Measurements from ENCODE around the genes H3C14, H2AC21, SF3B4, ANP32E and CA14.

DNA sequence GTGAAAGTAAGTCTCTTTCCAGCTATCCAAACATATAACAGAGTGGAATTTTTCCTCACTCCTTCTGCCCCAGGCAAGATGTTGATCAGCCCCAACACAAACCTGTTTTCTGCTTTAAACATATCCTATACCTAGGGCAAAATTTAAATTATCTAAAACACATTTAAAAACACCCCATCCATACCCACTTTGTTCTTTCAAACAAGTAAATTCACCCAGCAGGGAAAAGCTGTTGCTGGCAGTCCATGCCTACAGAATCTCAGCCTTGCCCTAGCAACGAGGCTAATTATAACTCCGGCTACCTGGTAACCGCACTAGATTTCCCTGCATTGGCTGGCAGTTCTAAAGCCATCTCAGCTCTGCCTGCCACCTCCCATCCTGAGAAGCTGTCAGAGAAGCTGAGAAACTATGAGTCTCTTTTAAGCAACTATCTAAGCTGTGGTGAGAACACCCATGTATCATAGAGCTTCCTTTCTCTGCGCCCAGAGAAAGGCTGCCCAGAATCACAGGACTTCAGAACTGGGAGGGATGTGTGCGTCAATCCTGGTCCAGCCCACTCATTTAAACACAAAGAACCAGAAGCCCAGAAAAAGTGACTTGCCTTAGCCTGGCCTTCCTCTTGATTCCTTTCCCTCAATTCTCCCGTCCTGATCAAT lies 126.4 kb upstream of the NBPF9 start:
- RRBS = no CpG with 5 or more reads among the region's 6 CpGs

GRCh38 chr1:149472228-149472986 lies 2.4 kb upstream of the NBPF19 start:
- RRBS = no CpG with 5 or more reads among the region's 4 CpGs

DNA sequence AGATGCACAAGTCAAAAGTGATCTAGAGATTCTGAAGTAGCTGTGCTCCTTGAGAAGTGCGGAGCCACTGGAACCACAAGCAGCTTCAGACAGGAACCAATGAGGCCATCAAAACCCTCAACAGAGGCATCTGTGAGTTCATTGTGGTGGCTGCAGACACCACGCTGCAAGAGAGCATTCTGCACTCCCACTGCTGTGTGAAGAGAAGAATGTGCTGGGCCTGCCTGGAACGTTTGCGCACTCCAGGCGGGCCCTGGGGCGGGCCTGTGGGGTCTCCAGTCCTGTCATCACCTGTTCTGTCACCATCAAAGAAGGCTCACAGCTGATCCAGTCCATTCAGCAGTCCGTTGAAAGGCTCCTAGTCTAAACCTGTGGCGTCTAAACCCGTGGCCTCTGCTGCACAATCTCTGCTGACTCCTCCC lies 89.5 kb upstream of the FCGR1A start:
- RRBS = no CpG with 5 or more reads among the region's 9 CpGs

DNA sequence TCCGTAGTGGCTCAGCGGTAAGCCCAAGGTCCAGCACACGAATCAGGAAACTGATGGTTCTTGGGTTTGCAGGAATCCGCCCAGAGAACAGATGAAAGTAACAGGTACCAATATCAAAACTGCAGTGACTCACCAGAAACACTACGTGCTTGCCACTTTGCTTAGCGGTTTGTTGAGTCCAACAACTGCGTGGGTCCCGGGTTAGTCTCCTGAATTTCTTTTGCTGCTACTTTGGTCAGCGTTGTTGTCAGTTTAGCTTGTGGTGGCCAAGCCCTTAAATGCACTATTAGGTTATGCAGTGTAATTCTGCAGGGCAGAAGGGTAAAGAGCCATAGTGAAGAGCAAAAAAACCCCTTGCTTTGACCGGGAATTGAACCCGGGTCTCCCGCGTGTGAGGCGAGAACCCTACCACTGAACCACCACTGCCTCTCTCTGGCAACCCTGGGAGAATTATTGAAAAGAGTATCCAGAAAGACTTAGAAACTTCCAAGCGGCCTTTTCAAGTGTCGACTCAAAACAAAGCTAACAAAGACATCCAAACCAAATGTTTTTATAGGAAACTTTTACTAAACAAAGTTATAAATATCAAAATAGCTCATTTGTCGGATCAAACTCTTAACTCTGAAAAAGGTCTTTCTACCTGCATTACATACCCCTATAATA lies 74.1 kb upstream of the FCGR1A start:
- RRBS = no CpG with 5 or more reads among the region's 17 CpGs

DNA sequence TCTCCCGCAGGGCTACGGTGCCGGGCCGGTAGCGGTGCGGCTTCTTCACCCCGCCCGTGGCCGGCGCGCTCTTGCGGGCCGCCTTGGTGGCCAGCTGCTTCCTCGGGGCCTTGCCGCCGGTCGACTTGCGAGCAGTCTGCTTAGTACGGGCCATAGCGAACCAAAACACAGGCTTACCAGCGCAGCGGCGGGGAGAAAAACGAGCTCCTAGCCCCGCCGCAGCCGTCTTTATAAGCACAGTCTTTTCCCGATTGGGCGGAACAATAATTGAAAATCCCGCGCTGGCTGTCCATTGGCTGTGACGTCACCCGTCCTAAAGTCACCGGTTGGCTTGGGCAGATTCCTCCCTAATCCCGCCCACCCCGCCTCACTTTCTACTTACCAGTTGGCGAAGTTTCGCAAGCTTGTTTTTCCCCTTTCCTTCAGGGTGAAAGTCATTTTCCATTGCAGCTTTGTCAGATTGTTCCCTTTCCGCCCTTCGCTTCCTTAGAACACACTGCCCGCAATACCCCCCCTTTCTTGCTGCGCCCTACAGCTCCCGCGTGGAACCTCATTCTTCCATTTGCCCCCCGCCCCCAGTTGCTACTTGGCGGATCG lies at the start of gene H3C14:
Gene H3C14 (minus strand): TSS at position 205 of the 597 bp plus-strand sequence.
- RRBS = no CpG with 5 or more reads among the region's 47 CpGs

DNA sequence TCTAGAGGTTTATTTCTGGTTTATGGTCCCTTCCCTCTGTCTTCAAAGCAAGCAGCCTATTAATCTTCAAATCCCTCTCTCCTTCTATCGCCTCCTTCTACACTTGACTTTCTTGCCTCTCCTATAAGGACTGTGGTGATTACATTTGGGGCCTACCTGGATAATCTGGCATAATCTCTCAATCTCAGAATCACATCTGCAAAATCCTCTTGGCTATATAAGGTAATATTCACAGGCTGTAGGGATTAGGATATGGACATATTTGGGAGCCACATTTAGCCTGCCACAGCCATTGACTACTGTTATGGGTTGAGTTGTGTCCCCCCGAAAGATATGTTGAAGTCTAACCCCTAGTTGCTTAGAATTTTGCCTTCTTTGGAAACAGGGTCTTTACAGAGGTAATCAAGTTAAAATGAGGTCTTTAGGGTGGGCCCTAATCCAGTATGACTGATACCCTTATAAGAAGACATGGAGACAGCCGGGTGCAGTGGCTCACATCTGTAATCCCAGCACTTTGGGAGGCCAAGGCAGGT lies 3.7 kb upstream of the H2AC19 start:
- RRBS = no CpG with 5 or more reads among the region's 3 CpGs

GRCh38 chr1:149848698-149849649 lies 1.9 kb upstream of the H2AC19 start:
- RRBS = no CpG with 5 or more reads among the region's 7 CpGs

DNA sequence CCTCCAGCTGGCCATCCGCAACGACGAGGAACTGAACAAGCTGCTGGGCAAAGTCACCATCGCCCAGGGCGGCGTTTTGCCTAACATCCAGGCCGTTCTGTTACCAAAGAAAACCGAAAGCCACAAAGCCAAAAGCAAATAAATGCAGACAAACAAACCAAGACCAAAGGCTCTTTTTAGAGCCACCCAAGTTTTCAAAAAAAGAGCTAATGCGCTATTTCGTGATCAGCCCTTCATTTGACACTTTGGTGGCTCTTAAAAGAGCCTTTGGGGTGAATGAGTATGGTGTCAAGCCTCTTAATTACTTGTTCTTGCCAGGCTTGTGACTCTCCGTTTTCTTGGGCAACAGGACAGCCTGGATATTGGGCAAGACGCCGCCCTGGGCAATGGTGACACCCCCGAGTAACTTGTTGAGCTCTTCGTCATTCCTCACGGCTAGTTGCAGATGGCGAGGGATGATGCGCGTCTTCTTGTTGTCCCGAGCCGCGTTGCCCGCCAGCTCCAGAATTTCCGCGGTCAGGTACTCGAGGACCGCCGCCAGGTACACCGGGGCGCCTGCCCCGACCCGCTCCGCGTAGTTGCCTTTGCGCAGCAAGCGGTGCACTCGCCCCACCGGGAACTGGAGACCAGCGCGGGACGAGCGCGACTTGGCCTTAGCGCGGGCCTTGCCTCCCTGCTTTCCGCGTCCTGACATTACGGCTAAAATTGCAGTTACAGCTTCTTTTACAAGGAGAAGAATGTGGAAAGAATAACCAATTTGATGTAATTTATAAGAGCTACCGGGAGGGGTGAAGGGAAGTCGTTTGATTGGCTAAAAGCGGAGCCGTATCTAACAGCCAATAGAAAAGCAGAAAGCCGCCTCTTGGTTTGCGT lies at the start of gene H2AC21:
Gene H2AC21 (minus strand): TSS at position 743 of the 873 bp plus-strand sequence.
- RRBS = no CpG with 5 or more reads among the region's 54 CpGs

GRCh38 chr1:149913605-149914147 lies 4.0 kb downstream of the SV2A start:
- RRBS = no CpG with 5 or more reads among the region's 10 CpGs

- RRBS = under 1% methylated on average over 7 of the region's 38 CpGs
Observed at GRCh38 chr1:149927559-149928078, at the start of gene SF3B4. Gene SF3B4, minus strand, starts transcription at chr1:149927803.

DNA sequence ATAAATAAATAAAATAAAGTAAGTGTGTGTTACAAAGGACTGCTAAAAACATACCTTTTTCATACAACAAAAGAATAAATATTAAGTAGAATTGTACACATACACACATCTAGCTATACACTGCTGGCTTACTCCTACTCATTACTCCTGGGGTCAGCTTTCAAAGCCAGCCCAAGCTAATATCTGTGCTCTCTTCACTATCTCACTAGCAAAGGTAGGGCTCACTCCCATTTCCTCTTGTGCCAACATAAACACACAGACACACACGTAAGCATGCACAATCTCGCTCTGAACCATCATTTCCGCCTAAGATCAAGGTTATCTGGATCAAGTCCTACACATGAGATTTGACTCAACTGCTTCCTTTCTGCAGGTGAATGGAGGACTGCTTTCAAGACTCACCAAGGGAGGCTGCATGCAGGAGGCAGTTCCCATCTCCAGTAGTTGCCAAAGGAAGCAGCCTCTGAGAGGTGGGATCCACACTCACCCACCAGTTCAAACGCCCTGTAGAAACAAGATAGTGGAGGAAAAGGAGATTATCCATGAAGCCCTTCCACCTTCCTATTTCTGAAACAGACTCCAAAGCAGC lies 28.8 kb upstream of the MTMR11 start:
- RRBS = no CpG with 5 or more reads among the region's 4 CpGs

DNA sequence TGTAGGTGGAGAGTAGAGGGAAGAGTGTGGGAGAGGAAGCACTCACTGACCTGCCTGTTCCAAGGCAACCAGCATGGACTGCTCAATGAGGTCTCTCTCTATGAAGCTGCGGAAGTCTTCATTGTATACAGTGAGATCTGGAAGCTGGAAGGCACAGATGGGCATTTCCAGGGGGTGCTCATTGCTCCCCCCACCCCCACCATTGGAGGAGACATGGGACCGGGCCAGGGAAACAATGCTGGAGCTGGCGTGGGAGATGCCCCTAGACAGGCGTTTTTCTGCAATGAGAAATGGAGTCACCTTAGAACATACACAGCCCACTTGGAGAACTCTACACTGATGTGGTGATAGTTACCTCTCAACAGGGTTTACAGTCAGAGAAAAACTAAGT lies 30.6 kb upstream of the MTMR11 start:
- RRBS = no CpG with 5 or more reads among the region's 4 CpGs

DNA sequence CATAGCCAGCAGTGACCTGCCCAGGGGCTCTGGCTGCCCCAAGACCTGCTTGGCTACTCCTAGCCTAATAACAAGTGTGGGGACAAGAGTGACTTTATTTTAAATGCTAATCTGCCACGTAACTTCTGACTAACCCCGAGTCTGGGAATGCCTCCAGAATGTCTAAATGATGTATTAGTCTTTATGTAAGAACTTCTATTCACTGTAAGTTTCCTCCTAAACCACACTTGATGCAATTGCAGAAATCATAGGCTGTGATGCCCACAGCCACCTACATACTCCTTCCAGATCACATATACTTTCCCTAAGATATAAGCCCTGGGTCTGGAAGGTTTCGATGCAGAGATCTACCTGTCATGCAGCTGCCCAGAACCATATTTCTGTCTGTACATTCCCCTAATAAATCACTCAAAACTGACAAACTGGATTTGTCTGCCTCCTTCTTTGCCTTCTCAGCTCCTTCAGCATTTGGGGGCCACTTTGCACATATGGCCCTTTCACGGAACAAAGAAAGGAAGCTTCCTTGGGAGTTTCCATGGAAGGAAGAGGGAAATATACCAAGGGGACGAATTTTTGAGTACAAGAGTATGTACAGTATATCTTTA lies 5.8 kb upstream of the VPS45 start:
- RRBS = no CpG with 5 or more reads among the region's 5 CpGs

- RRBS = no CpG with 5 or more reads among the region's 5 CpGs
Observed at GRCh38 chr1:150153543-150153964, 3.8 kb downstream of the PLEKHO1 start.

GRCh38 chr1:150226433-150227039 lies 9.4 kb downstream of the ANP32E start:
- RRBS = no CpG with 5 or more reads among the region's 4 CpGs

GRCh38 chr1:150235584-150236866 lies at the start of gene ANP32E:
Gene ANP32E, minus strand, starts transcription at chr1:150236112.
- RRBS = no CpG with 5 or more reads among the region's 42 CpGs

- RRBS = no CpG with 5 or more reads among the region's 15 CpGs
Observed at GRCh38 chr1:150257334-150258612, at the start of gene CA14. Gene CA14, plus strand, starts transcription at chr1:150257774.

GRCh38 chr1:150269039-150269344 lies 176 bp upstream of the APH1A start:
- RRBS = 0% methylated on average over 3 of the region's 18 CpGs

DNA sequence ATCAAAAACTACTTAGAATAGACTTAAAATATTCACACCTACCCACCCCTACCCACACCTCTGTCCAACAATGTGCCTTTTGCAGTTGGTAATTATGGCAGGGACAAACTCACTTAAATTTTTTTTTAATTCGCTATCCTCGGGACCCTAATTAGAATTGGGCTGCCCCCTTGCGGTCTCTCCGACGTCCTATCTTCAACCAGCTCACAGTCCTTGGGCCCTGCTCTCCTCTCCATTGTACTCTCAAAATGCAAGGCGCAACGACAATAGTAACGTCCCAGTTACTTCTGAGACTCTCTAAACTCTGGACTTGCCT lies 1.1 kb upstream of the CIART start:
- RRBS = no CpG with 5 or more reads among the region's 8 CpGs